A375 (cell line): ENCODE measurements around a stretch of chr1.

DNA sequence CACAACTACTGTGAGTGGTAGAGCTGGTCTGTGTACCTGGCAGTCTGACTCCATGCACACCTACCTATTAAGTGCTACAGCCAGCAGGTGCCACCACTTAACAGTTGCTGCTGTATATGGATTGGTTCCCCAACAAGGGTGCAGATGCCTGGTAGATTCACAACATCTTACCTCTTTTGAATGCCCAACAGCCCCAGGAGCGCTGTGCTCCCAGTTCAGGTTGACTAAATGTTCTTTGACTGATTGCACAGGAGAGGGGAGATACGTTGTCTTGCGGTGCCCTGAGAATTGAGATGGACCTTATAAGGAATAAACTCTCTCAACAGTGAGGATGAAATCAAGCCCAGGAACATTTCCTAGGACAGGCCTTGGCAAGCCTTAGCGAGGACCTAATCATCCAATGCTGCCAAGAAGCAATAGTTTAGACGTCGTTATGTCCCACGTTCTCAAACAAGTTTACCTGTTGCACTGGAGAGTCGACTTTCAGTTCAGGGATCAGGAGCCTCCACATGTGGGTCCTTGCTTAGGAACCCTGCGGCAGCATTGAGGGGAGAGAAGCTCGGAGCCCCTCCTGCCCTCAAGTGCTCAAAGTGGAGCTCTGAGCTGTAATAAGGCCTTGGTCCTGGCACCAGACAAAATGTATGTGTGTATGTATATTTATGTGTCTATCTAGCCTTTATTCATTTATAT lies 79.0 kb upstream of the F3 start:
- RAMPAGE, long total RNA: no peak

DNA sequence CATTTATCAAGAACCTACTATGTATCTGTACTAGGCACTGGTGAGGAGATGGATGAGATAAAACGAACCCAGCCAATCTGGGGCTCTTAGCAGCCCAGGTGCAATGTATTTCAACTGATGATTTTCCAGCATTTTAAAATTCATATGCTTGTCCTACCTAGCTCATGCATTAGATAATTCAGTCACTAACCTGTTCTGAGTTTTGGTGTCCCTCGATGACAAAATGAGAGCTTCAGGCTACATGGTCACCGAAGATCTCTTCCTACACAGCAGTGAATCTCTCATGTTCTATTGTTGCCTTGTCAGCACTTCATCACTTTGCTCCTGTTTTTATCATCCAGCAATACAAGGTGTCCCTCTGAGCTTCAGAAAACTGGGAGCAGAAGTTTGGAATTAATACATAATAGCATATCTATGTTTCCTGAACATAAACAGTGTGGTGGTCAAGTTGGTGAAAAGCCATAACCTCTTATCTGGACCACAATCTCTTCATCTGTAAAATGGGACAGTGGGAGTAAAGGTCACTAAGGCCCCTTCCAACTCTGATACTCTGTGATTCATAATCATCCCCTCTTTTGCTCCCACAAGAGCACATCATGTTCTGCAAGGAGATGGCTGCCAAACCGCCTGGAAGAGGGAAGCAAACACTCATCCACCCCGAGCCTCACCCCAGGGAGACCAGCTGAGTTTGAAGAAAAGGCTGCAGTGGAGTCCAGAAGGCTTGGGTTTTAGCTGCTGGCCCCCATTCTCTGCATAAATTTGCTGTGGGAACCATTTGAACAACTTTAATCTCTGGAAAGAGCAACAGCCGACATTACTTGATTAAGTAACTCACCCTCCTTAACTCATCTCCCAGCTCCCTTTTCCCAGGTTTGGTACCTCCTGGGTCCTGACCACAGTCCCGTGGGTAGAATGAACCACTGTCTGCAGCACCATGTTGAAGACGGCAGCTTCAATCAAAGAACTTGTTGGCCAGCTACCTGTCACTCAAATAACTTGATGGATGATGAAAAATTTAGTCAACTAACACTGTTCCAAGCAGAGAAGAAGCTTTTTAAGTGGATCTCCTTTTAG lies 138.0 kb upstream of the F3 start:
- RAMPAGE, long total RNA: no peak

DNA sequence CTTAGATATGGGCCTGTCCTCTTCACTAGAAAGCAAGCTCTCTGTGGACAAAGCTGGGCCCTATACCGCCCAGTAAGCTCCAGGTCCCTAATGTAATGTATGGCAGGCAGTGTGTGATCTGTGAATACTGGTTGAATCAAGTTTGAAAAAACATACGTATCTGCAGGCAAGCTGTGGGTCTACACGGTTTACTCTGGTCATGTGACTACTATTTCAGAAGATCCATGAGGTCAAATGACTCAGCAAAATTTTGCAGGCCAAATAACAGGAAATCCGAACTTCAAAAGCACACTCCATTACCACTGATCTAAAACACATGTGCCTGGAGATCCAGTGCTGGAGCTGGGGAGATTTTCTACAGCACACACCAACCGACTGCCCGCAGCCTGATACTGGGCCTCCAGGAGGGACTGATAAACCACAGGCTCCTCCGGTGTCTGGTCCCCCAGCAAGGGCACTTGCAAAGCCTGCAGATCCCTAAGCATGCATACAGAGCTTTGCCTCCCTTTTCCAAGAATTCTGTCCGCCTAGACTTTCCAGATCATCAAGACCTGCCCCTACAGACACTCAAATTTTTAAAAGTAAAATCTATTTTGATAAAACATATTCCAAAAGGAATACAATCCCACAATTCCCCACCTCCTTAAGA lies 64.4 kb upstream of the SLC44A3 start:
- RAMPAGE, long total RNA: no peak

DNA sequence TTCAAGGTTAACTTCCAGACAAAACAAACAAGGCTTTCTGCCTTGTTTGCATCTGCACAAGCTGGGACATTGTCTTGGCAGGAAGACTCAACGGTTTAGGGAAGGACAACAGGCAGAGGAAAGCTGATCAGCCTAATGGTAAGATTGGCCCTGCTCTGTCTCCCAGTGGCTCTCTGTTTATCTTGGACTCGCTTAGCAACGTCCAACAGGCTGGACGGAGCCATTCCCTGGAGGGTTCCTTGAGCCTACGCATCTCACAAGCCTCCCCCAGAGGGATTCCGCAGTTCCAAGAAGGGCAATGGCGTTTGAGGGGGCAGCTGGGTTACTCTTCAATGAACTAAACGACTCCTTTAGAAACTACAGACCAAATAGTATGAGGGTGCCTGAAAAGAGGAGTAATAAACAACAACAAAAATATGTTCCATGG lies 62.1 kb upstream of the SLC44A3 start:
- RAMPAGE, long total RNA: no peak

DNA sequence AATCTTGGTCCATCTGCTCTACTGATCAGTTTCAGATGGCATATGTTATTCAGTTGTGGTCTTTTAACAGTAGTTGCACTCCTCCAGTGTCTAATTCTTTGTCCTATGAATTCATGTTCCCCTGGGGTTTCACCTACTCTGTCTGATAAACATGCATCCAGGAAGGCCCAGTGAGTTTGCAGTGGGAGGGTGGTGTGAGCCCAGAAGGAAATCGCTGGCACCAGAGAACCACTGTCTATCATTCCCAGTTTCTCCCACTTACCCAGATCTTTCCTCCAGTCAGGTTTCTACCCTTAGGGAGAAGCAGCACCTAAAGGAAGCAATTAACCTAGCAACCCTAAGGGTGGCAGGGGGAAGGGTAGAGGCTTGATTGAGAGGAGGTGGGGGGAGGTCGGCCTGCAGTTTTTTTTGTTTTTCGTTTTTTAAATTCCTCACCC lies 932 bp upstream of the SLC44A3 start:
- RAMPAGE, long total RNA: no peak

- RAMPAGE, long total RNA: no peak
Observed at GRCh38 chr1:94864585-94865326, 44.6 kb downstream of the SLC44A3 start.

GRCh38 chr1:94900675-94900874 lies 26.3 kb downstream of the CNN3 start:
- RAMPAGE, long total RNA: no peak

DNA sequence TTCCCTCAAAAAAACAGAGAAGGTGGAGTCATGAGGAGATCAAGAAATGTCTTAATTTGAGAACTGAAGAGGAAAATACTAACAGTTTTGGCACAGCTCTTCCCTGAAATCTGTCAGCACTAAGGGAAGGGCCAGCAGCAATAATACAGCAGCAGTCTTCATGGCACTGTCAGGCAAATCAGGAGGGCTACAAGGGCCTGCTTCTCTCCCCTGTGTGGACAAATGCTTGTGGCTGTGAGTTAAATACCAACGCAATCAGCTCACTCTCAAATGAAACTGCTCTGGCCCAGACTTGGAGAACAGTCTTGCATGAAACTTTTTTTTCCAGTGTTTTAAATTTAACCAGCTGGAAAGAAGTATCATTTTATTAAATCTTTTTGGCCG lies 20.5 kb upstream of the CNN3 start:
- RAMPAGE, long total RNA: no peak

- RAMPAGE, long total RNA: no peak
Observed at GRCh38 chr1:95013871-95014496, 58.8 kb downstream of the ALG14 start.

- RAMPAGE, long total RNA: no peak
Observed at GRCh38 chr1:95118628-95119073, 1.5 kb downstream of the TLCD4 start.

GRCh38 chr1:95122355-95122772 lies 5.2 kb downstream of the TLCD4 start:
- RAMPAGE, long total RNA: no peak

- RAMPAGE, long total RNA: no peak
Observed at GRCh38 chr1:95133203-95134372, 16.4 kb downstream of the TLCD4 start.

- RAMPAGE, long total RNA: no peak
Observed at GRCh38 chr1:96758919-96759825, 37.6 kb downstream of the PTBP2 start.

- RAMPAGE, long total RNA: no peak
Observed at GRCh38 chr1:97649920-97650522, 270.8 kb downstream of the DPYD start.

GRCh38 chr1:98053179-98054168 lies 132.6 kb upstream of the DPYD start:
- RAMPAGE, long total RNA: no peak

- RAMPAGE, long total RNA: no peak
Observed at GRCh38 chr1:99005262-99005807, 674 bp upstream of the PLPPR5 start.

GRCh38 chr1:99566566-99567210 lies 79.2 kb upstream of the PALMD start:
- RAMPAGE, long total RNA: no peak

GRCh38 chr1:99704290-99704969 lies 58.5 kb downstream of the PALMD start:
- RAMPAGE, long total RNA: no peak

DNA sequence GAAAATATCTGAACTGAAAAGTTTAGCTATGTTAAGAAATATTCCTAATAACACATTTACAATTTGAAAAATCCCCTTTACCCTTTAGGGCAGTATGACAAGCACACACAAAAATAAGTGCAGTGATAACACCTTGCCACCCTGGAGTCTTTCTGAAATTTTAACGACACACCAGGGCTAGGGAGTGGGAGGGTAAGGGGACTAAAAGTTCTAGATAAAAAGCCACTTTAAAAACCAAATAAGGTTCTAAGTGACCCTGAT lies 543 bp downstream of the FRRS1 start:
- RAMPAGE, long total RNA: no peak

GRCh38 chr1:99818267-99818569 lies 31.9 kb upstream of the AGL start:
- RAMPAGE, long total RNA: no peak